Osteocyte (in vitro differentiated cells): ENCODE results near the gene XRCC6.

- PRO-cap = no peak
Observed at GRCh38 chr22:40676163-40676578, 3.1 kb upstream of the MCHR1 start.

GRCh38 chr22:40769770-40770271 is 49.3 kb downstream of the SLC25A17 start:
- PRO-cap = no peak

GRCh38 chr22:40953257-40953991 is 2.2 kb downstream of the RBX1 start:
- PRO-cap = no peak

DNA sequence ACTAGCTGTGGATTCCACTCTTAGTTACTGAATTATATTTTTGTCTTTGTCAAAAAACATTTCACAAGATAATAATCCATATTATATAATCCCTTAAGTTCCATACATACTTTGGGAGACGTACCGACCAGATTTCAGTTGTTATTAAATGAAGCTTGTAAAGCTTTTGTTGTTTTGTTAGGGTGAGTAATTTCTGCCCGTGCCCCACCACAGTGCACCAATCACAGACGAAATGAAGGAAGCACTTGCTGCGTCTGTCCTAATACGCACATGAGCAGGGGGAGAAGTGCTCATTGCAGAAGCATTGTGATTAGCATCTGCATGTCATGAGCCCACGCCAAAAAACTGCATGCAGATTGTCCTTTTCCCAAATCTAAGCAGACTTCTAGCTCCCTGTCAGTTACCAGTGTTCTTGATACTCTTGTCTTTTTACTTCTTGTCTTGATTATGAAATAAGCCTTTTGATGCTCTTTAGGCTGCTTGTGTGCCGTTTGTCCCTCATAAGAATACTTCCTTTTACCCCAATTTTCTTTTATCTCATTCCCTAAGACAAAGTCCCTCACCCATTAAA is 15.5 kb downstream of the RBX1 start:
- PRO-cap = no peak

DNA sequence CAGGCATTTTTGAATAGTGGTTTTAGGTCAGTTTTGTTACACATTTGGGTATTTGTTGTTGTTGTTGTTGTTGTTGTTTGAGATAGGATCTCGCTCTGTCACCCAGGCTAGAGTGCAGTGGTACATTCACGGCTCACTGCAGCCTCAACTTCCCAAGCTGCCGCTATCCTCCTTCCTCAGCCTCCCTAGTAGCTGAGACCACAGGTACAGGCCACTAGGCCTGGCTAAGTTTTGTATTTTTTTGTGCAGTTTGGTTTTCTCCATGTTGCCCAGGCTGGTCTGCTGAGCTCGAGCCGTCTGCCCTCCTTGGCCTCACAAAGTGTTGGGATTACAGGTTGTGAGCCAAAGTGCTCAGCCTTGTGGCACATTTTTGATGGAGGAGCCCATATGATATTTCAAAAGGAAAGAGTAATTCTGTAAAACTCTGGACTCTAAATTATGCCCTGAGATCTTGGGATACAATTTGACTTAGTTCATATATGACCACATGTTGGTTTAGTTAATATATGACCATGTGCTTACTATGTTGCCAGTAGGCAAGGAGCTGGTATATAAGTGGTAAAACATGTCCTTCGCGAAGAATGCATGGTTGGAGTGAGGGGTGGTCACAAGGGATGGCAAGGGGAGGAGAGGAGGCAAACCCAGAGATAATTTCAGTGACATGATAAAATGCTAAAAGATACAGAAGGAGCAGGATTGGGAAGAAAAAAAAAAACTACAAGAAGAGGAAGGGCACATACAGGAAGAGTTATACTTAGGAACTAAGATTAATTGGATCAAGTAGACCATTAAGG is 21.9 kb downstream of the EP300 start:
- PRO-cap = no peak

DNA sequence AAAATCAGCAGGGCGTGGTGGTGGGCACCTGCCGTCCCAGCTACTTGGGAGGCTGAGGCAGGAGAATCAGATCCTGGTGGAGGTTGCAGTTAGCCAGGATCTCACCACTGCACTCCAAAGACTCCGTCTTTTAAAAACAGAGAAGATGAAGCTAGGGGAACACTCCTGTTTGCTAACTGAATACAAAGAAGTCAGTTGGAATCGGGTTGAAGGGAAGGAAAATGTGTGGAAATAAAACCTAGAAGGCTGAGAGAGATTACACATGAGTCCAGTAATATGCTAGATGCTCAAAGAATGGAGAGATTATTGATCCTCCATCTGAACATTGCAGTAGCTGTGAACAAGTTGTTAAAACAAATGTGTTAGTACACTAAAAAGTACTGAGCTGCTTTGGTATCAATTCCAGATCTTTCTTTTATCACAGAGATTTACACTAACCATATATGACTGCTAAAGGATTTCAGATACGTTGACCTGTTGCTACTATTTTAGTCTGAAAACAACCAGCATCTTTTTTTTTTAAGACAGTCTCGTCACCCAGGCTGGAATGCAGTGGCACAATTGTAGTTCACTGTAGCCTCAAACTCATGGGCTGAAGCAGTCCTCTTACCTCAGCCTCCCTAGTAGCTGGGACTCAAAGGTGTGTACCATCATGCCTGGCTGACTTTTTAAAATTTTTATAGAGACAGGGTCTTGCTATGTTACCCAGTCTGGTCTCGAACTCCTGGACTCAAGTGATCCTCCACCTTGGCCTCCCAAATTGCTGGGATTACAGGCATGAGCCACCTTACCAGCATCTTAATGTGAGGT is 24.3 kb upstream of the L3MBTL2 start:
- PRO-cap = no peak

- PRO-cap = no peak
Observed at GRCh38 chr22:41258625-41259332, 18.0 kb upstream of the CHADL start.

DNA sequence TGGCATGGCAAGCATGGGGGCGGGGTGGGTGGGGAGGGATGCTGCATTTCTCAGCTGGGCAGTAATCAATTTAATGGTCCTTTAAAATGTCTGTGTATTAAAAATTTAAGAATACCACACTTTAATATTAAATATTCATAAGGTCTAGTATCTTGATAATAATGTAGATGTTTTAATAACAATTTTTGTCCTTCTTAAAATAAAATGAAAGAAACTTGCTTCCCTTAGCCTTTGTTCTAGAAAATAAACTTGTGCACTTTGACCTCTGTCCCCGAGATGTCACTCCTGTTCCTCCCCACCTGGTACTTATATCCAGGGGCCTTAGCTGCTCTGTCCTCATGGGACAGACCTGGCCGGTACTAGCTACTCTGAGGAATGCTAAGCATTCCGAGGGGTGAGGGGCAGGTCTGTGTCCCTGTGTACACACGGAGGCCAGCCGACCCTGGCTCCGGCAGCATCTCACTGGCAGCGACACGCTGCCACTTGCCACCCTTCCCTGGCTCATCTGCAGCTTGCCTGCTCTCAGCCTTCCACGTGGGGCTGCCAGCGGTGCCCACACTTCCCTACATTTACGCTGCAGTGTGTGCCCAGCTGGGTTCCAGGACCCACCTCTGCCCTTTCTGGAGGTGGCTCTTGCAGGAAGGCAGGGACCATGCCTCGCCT is 21.7 kb upstream of the TEF start:
- PRO-cap = no peak

DNA sequence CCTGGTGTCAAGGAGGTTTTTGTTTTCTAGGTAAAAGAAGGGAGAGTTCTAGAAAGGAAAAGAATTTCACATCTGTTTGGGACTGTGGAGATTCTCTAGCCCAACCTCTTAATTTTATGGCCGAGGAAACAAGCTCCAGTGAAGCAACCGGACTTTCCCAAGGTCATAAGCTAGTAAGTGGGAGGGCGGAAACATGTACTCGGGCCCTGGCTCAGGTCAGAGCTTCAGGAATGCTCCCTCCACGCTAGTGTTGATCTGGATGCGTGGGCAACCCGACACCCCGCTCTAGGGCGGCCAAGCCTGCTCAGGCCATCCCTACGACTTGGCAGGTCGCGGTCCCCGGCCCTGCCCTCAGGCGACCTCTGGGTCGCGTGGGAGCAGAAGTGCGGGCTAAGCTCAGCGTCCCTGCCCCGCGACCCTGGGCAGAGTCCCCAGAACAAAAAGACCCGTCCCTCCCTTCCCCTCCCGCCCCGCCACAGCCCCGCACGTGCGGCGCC is 850 bp upstream of the TEF start:
- PRO-cap = bidirectional peak, plus-strand start outside the sequence, minus-strand start at position 438 of the sequence

GRCh38 chr22:41442006-41442833 is 4.4 kb downstream of the TOB2 start:
- PRO-cap = no peak

DNA sequence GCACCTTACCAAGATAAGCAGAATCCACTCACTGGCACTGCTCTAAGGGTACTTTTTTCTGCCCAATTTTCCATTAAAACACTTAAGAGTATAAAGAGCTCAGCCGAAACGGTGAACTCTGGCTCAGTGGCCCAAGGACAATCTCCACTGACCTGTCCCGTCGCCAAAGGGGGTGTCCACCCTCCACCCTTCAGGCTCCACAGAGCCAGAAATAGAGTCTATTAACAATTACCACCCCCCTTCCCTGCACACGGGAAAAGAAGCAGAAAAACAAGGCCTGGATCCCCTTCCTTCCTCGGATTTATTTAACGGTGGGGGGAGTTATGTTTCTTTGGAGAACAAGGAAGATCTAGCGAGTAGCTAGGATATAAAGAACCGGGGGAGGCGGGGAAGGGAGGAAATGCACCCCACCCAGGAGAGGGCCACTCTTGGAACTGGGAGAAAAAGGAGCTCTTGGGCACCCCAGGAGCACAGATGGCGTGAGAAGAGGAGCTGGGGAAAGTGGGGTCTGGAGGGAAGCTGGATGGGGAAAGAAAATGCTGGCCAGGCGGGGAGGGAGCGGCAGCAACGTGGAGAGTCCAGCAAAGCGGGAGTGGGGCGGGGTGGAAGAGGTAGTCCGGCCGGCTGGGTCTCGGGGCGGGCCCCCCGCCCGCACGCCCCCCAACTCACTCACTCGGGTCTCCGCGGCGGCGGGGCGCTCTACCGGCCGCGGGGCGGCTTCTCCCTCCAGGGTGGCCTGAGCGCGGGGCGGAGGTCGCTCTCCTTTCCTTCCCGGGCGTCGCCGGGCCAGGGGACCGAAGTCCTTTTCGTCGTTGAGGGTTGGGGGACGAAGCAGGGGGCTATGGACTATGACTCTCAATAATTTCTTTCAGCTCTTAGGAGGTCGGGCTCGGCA is 648 bp downstream of the TOB2 start:
- PRO-cap = no peak

GRCh38 chr22:41513377-41513818 is 30.9 kb downstream of the POLR3H start:
- PRO-cap = no peak

DNA sequence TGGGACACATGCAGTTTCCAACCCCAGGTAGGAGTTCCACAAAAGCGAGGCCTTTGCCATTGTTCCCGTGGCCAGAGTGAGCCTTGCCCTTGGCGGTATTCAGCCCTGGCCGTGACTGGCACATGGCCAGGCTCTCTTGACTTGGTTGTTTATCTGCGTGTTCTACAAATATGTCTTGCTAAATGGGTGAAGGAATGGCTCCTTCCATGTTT is 20.1 kb downstream of the POLR3H start:
- PRO-cap = no peak

GRCh38 chr22:41574629-41575615 is 14.1 kb downstream of the CSDC2 start:
- PRO-cap = no peak

- PRO-cap = no peak
Observed at GRCh38 chr22:41597866-41598428, 8.3 kb upstream of the PMM1 start.

GRCh38 chr22:41621124-41622209 is at the start of gene XRCC6:
TSS of gene XRCC6 (plus strand) at chr22:41621295.
- PRO-cap = bidirectional peak, plus-strand start at chr22:41621306, minus-strand start at chr22:41621029; bidirectional peak, plus-strand start at chr22:41621775, minus-strand start at chr22:41621719

GRCh38 chr22:41661132-41661359 is 27.6 kb downstream of the SNU13 start:
- PRO-cap = no peak

GRCh38 chr22:41695116-41696420 is 3.7 kb upstream of the MEI1 start:
- PRO-cap = no peak

GRCh38 chr22:41752020-41752808 is 48.3 kb upstream of the CCDC134 start:
- PRO-cap = no peak

DNA sequence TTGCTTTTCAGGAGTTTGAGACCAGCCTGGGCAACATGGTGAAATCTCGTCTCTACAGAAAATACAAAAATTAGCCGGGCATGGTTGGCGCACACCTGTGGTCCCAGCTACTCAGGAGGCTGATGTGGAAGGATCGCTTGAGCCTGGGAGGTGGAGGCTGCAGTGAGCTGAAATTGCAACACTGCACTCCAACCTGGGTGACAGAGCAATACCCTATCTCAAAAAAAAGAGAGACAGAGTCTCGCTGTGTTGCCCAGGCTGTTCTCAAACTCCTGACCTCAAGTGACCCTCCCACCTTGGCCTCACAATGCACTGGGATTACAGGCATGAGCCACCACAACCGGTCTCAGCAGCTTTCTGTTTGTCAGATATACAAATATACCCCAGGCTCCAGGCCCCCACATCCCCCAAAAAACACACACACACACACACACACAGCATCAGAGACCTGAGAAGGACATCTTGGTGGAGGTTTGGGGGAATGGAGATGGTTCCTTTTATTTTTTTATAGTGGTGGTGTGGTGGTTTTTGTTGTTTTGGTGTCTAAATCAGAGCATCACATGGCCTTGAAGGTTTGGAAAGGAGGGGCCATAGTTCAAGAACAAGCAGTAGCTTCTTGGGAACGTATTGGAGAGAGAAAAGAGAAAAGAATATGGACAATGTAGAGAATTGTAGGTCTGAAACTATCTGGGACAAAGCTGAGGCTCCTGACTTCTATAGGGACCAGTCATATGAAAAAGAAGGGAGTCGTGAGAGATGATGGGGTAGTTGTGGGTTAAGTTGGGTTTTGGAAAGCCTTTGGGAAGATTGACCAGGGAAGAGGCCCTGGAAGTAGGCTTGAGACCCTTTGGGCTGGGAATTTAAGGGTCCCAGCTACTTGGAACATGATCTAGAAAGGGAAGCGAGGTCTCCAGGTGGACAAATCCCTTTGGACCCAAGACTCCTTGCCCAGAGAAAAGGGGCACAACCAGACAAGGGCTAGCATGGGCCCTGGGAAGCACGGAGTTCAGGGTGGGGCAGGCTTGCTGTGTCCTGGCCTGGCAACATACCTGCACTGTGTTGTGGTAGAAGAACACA is 32.2 kb downstream of the SREBF2 start:
- PRO-cap = no peak